Skeletal muscle satellite cell (primary cell): ENCODE data around the gene RESF1.

DNA sequence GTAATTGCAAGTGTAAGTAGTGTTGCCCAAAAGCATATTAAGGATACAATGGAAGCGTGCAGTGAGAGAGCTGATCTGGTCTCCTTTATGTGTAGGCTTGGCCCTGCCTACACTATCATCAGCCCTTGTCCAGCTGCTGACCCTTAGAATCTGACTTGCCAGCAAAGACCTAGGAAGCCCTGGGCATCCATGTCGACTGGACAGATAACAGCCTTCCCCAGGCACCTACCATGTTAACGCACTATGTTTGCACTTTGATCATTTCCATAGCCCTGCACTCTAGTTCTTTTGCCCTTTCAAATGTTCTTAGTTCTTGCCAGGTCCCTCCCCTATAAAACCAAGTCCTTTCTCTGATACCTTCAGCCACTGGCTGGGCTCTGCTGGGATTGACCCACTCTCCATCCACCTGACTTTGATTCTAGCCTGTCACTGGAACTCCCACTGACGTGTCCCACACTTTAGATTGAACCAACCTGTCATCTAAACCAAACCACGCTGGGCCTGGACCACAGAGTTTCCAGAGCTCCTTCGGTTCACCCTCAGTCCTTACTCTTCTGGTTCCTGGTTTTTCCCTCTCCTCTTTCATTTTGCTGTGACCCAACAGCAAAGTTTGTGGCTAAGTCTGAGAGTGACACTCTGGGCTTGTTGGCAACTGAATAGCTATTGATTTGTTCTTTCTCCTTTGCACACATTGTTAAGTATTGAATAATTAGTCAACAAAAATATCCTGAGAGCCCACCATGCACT lies 51.9 kb upstream of the STK38L start:
- CAGE, long polyA plus RNA, result no peak

- CAGE, long polyA plus RNA, result no peak
Measured at GRCh38 chr12:27226336-27227068, 17.6 kb upstream of the STK38L start.

- CAGE, long polyA plus RNA, result no peak
Measured at GRCh38 chr12:27556470-27556901, 32.5 kb downstream of the PPFIBP1 start.

DNA sequence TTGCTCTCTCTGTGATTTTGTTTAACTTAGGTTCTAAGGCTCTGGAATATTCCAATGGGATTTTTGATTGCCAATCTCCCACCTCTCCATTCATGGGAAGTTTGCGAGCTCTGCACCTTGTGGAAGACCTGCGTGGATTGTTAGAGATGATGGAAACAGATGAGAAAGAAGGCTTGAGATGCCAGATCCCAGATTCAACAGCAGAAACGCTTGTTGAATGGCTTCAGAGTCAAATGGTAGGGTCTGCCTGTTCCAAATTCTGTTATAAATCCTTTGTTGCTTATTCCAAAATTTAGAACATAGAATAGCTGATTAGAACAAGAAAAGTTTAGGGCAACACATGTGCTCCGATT lies 61.4 kb upstream of the REP15 start:
- CAGE, long polyA plus RNA, result no peak

DNA sequence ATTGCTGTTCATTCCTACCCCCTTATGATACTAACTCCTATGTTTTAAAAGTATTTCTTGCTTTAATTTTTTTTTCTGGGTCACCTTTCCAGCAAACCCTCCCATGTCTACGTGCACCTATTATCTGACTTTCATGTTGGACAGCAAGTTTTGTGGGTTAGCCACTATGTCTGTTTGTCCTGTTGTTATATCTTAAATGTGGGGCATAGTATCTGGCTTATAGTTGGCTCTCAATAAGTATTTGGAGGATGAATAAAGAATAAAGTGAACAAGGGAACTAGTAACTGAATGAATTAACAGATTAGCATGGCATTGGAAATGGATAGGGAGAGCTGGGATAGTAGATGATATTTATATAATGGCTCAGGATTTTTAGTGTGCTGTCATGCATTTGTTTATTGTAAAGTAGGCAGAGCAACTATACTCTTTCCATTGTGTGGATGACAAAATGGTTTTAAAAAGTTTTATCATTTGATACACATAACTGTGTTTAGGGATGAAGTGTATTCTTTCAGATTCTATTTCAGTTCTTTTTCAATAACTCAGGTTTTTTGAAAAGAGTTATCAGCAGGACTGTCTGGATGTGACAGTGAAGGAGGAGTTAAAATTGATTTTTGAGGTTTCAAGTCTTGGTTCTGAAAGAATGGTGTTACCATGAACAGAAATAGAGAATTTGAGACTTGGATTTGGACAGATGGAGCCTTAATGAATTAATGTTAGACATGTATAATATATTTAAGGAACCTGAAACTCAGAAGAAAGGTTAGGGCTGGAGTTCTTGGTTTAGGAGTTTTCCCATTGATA lies 70.5 kb downstream of the CCDC91 start:
- CAGE, long polyA plus RNA, result no peak

- CAGE, long polyA plus RNA, result no peak
Measured at GRCh38 chr12:28306575-28307009, 116.3 kb downstream of the CCDC91 start.

DNA sequence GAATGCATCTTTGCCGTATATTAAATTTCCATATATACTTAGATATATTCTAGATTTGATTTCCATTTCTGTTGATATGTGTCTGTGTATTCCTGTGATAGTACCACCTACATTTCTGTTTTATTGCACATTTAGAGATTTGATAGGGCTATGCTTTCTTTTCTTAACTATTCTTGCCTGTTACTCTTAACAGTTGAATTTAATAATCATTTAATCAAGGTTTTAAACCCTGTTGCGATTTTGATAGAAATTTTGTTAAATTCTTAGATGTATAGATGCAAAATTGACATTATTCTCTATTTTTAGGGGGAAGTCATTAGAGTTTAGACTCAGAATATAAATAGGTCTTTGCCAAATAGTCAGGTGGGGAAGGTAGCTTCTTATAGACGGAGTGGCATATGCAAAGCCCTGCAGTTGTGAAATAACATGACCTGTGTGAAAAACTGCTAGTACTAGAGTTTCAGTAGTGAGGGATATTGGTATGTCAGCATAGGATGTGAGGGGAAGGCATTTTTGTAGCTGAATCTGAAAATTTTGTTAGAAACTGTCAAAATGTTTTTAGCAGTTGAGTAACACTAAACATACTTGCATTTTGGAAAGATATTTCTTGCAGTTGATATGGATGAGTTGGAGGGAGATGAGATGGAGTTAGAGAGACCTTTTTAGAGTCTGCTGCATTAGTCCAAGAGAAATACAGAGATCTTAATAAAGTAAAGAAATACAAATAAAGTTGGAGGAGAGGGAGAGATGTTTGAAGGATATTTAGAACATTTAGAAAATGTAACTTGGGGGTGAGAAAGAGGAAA lies 133.4 kb downstream of the CCDC91 start:
- CAGE, long polyA plus RNA, result no peak

- CAGE, long polyA plus RNA, result no peak
Measured at GRCh38 chr12:28342053-28343333, 152.2 kb downstream of the CCDC91 start.

DNA sequence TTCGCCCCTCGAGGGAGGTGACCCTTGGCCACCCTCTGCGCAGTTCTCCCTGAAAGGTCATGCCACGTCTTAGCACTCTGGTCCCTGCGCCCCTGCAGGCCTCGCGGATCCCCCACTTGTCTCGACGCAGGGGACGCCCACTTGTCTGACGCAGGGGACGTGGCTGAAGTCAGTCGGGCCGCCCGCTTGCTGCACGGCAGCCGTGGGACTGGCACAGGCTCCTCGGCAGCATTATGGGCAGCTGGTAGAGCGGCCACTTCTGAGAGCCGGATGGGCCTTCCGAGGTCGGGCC lies 40.7 kb upstream of the CAPRIN2 start:
- CAGE, long polyA plus RNA, result no peak

DNA sequence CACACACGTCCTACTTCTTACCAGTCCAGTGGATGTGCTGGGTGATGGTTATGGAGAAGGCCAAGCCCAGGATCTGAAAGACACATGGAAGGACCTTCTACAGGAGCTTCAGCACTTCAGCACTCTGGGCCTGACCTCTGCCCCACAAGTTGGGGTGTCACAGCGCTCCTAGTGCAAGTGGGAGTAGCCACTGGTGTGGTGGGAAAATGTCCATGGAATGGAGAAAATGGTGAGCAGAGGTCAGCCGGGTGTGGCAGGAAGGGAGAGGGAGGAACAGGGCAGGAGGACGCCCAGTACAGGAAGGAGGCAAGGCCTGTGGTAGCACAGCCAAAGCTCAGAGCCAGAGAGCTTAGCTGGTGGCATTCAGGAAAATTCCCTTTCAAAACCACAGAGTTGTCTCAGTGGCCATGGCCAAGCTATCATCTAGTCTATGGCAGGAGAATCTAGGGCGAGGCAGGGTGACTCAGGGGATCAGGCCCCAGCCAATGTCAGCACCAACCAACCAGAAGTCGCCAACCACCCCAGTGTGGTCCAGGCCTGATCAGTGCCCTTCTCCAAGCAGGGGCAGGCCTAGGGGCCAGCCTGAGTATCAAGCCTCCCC lies 67.8 kb upstream of the DDX11 start:
- CAGE, long polyA plus RNA, result no peak

- CAGE, long polyA plus RNA, result no peak
Measured at GRCh38 chr12:31116790-31118068, 43.6 kb downstream of the DDX11 start.

- CAGE, long polyA plus RNA, result no peak
Measured at GRCh38 chr12:31118940-31119794, 45.5 kb downstream of the DDX11 start.

- CAGE, long polyA plus RNA, result no peak
Measured at GRCh38 chr12:31280052-31280399, 45.9 kb downstream of the SINHCAF start.

- CAGE, long polyA plus RNA, result no peak
Measured at GRCh38 chr12:31506931-31507373, 84.0 kb downstream of the DENND5B start.

GRCh38 chr12:31586630-31587290 lies 4.2 kb downstream of the DENND5B start:
- CAGE, long polyA plus RNA, result no peak

GRCh38 chr12:31660165-31660457 lies 623 bp downstream of the ETFBKMT start:
- CAGE, long polyA plus RNA, result no peak

DNA sequence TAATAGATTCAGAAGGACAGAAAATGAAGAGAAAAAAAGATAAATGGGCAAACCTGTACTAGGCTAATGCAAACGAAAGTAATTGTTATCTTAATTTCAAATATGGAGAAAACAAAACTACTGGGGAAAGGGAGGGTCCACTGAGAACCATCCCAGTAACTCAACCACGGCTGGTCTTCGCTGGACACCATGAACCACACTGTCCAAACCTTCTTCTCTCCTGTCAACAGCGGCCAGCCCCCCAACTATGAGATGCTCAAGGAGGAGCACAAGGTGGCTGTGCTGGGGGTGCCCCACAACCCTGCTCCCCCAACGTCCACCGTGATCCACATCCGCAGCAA lies 25.7 kb upstream of the AMN1 start:
- CAGE, long polyA plus RNA, result no peak

GRCh38 chr12:31853324-31853967 lies 61.3 kb upstream of the H3-5 start:
- CAGE, long polyA plus RNA, result no peak

GRCh38 chr12:31959006-31959969 lies at the start of gene RESF1:
Gene RESF1, plus strand, starts transcription at chr12:31959415.
- CAGE, long polyA plus RNA, result no peak

GRCh38 chr12:32272496-32272888 lies 126.9 kb upstream of the FGD4 start:
- CAGE, long polyA plus RNA, result no peak